Islet of Langerhans (tissue), 1 donor: Measurements from ENCODE around the gene CUL4A.

GRCh38 chr13:113075577-113076228, 29.9 kb upstream of the F7 start:
- RRBS, result no CpG with 5 or more reads among the region's 24 CpGs

DNA sequence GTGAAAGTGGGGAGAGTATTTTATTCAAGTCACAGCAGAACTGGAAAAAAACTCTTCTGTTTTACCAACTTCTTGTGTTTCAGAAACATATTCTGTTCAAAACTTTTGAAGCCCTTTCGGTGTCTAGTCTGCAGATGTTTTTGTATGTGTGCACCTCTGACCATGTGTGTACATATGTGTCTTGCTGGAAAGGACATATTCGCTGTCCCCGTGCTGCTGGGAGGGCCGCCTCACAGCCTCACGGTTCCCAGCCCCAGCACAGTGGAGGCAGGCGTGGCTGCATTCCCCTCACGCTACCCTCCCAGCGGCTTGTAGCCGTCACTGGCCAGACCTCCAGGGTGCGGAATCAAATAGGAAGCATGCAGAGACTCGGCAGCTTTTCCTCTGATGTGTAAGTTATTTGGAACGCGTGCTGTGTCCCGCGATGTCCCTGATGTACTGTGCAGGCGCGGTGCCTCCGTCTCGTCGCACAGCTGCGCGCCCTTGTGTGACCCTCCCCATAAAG, 7.6 kb upstream of the F7 start:
- RRBS, result no CpG with 5 or more reads among the region's 22 CpGs

DNA sequence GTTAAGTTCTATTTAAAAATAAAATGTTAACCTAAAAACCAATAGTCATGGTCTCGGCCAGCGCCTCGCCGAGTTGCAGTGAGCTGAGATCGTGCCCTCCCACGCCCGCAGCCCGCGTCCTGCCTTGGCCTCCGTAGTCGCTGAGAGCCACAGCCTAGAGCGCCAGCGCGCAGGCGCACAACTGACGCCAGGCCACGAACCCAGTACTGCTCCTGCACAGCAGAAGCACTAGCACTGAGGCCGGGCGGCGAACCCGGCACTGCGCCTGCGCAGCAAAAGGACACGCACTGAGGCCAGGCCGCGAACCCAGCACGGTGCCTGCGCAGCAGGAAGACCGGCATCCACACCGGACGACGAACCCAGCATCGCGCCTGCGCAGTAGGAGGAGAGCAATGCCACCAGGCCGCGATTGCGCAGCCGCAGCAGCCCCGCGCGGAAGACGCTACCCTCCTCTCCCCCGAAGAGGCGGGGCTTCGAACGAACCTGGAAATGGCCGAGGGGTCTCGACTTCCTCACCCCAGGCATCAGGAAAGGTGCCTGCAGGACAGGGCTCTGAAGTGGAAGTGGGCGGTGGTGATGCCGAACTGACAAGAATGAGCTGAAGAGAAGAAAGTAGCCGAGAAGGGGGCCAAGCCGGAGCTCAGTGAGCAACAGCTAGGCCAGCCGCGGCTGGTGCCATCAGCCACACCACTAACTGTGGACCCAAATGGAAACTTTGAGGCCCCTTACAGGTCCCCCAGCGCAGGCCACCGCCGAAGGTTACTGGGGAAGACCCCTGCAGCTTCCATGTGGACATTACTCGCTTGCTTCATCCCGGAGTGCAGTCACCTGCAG, 7.5 kb downstream of the F10 start:
- RRBS, result 28% methylated on average over 8 of the region's 60 CpGs

DNA sequence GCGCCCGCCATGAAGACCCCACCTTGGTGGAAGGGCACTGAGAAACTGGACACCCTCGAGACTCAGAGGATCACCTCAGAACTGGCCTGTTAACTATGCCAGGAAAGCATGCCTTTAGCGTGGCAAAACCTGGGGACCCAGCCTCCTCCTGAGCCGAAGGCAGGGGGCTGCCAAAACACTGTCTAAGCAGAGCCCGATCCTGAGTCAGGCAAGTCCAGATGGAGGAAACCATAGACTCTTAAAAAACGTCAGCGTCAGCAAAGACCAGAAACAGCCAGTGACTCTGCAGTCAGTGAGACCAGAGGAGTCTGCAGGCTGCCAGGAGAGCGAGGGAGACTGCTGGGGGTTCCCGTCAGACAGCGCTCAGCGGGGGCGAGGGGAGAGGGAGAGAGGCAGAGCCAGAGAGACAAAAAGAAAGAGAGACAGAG, 6.2 kb upstream of the PROZ start:
- RRBS, result no CpG with 5 or more reads among the region's 13 CpGs

DNA sequence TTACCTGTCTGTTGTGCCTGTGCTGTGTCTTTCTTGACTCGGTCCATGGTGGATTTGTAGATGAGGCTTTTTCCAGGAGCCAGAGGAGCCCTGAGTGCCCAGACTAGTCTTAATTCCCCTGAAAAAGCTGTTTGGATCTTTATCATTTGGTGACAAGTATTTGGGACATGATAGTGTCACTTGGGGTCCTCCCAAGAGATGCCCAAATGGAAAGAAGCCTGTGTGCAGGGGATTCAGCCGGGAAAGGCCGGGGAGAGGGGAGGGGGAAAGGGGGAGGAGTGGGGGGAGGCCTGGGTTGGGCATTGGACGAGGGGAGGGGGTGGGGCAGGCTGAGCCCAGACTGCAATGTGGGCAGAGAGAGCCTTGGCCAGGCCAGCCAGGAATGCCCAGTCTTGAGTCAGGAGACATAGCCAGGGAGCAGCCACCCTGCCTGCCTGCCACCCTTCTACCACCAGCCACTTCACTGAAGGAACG, 333 bp downstream of the PROZ start:
- RRBS, result no CpG with 5 or more reads among the region's 5 CpGs

DNA sequence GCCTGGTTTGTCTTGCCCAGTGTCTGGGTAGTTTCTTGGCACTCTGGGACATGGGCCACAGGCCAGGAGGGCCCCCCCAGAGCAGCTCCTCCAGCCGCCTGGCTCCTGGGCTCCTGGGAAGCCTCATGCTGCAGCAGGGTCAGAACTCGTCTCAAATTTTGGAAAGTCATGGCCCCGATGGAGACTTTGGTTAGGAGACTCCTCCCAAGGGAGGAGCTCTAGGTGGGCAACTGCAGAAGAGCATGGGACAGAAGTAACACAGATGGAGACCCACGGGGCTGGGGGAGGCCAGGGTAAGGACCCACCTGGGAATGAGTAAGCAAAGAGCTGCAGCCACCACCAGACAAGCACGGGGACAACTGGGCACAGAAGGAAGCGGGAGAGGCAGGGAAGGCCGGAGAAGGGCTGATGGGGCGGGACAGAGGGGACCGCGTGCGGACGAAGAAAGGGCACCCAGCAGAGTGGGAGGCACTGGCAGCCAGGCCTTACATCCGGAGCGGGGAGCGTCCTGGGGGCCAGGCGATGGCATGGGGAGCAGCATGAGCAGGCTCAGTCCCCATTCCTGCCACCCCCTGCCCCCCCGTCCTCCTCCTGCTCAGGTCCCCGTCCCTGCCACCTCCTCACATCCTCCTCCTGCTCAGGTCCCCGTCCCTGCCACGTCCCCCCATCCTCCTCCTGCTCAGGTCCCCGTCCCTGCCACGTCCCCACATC, 2.9 kb downstream of the PROZ start:
- RRBS, result 40% methylated on average over 4 of the region's 22 CpGs

DNA sequence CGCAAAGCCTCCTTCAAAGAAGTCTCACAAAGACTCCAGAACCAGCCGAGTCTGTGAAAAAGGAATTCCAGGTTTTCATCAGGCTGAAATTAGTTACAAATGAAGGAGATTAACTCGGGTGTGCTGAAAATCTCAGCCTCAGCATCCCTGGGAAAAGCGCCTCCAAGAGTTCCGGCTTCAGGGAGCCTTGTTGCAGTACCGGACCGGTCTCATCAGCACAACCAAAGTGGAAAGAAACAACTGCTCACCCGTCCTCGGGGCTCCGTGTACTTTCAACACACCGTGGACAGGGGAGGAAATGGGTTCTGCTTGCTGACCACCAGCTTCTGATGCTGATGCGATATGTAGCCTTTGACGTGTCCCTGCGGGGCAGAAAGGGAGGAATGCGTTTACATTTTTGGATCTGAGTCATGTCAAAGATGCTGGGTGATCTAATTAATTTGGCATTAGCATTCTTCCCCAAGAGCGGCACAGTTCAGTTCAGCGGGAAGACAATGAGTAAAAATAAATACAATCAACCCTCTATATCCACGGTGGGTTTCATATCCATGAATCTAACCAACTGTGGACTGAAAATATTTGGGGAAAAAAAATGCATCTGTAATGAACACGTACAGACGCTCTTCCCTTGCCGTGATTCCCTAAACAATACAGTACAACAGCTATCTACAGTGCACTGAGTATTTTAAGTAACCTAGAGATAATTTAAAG, 19.6 kb downstream of the PROZ start:
- RRBS, result no CpG with 5 or more reads among the region's 21 CpGs

GRCh38 chr13:113179256-113180124, 21.0 kb downstream of the PROZ start:
- RRBS, result no CpG with 5 or more reads among the region's 28 CpGs

GRCh38 chr13:113209423-113210558, at the start of gene CUL4A:
CUL4A (plus strand) TSS chr13:113209613.
- RRBS, result 3% methylated on average over 64 of the region's 125 CpGs

DNA sequence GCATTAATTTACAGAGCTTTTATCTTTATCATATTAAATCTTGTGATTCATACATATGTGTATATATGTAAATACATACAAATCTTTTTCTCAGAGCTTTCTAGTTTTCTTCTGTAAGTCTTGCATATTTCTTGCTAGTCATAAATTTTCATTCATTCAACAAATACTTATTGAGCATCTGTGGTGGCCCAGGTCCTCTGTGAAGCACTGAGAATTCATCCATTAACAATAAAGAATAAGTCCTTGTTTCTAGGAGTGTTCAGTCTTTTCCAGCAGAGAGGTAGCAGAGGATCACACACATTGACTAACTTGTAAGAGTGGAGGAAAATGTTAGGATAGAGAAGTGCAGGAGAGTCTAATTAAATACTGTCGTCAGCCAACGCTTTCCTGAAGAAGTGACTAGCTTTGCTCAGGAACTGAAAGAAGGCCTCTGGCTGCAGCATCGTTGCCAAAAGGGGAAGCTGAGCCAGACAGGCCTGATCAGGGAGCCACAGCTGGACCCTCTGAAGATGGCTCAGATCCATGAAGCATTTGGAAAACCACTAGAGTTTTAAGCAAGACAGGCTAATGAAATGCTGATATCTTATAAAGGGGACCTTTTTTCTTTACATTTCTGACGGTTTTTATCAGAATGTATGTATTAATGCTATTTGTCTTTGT, 38.5 kb upstream of the LAMP1 start:
- RRBS, result no CpG with 5 or more reads among the region's 4 CpGs

- RRBS, result 36% methylated on average over 2 of the region's 28 CpGs
These were observed 30.3 kb downstream of the LAMP1 start for GRCh38 chr13:113326950-113328144.

DNA sequence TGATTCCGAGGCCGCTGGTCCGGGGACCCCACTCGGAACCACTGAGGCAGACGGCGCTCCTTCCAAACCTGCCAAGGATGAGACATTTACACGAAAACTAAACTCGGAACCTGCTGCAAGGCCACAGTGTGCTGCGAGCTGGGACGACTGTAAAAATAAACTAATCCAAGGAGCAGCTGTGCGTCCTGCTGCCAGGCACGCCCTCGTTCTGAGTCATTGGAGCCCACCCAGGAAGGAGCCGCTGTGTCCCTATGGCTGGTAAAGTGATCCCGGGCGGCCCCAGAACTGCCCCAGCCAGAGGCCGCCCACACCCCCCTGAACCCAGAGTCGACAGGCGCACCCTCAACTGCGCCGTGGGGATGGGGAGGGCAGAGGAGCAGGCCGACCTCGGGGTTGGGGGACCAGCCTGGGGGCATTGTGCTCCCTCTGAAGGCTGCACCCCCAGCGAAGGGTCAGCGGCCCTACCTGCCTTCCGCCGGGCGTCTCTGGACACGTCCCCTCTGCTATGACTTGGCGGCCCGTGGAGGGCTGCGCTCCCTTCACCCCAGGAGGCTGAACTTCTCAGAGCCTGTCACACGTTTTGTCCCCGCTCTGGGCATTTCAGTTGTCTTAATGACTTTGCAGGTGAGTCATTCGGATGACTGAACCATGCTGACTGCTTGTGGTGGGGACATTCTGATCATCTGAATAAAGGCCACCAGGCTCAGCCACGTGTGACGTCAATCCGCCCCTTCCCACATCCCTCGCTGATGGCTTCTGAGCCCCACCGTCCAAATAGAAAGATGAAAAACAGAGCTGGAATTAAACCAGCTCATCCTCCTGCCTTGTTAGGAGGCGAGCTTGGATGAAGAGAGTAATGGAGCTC, 42.7 kb downstream of the ADPRHL1 start:
- RRBS, result 92% methylated on average over 3 of the region's 41 CpGs

DNA sequence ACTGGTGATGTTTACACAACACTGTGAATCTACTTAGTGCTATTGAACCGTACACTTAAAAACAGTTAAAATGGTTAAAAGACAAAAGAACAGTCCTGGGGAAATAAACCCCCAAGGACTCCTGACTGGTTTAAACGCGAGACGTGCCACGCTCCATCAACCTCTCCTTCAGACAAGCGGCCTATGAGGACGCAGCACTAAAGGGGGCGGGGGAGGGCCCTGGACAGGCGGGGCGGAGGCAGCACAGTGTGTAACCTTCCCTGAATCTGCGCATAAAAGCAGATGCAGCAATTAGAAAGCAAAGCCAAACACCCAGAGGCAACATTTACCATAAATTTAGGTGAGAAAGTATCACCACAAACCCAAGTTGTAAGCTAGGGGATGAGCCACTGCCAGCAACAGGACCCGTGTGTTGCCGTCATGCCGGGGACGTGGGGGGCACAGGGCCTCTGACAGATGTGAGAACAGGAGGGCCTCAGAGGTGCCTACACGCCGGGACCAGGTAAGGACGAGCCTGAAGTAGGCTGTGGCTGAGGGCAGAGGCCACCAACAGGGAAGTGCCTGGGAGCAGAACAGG, 15.3 kb upstream of the ADPRHL1 start:
- RRBS, result 45% methylated on average over 4 of the region's 18 CpGs

GRCh38 chr13:113478625-113479510, 11.6 kb downstream of the DCUN1D2 start:
- RRBS, result no CpG with 5 or more reads among the region's 7 CpGs

GRCh38 chr13:113495379-113496386, 4.9 kb downstream of the TMCO3 start:
- RRBS, result no CpG with 5 or more reads among the region's 26 CpGs

DNA sequence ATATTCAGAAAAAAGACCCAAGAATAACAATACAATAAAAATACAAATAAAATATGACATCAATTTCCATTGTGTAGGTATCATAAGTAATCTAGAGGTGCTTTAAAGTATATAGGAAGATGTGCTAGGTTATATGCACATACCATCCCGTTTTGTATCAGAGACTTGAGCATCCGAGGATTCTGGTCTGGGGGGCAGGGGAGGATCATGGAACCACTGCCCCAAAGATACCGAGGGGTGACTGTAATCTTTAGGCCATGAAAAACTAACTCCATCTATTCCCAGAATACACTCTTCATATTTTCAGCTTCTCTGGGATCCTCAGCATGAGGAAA, 10.4 kb downstream of the TMCO3 start:
- RRBS, result no CpG with 5 or more reads among the region's 3 CpGs

- RRBS, result 54% methylated on average over 4 of the region's 26 CpGs
These were observed 35.2 kb upstream of the TFDP1 start for GRCh38 chr13:113549117-113549915.

GRCh38 chr13:113786739-113787059, 27.7 kb downstream of the TMEM255B start:
- RRBS, result no CpG with 5 or more reads among the region's 8 CpGs

GRCh38 chr13:113832045-113833055, 31.5 kb downstream of the GAS6 start:
- RRBS, result 88% methylated on average over 23 of the region's 54 CpGs

- RRBS, result 97% methylated on average over 7 of the region's 38 CpGs
These were observed 28.4 kb downstream of the GAS6 start for GRCh38 chr13:113835398-113836025.